Myometrial cell (primary cell): ENCODE data around the gene DDIT4.

DNA sequence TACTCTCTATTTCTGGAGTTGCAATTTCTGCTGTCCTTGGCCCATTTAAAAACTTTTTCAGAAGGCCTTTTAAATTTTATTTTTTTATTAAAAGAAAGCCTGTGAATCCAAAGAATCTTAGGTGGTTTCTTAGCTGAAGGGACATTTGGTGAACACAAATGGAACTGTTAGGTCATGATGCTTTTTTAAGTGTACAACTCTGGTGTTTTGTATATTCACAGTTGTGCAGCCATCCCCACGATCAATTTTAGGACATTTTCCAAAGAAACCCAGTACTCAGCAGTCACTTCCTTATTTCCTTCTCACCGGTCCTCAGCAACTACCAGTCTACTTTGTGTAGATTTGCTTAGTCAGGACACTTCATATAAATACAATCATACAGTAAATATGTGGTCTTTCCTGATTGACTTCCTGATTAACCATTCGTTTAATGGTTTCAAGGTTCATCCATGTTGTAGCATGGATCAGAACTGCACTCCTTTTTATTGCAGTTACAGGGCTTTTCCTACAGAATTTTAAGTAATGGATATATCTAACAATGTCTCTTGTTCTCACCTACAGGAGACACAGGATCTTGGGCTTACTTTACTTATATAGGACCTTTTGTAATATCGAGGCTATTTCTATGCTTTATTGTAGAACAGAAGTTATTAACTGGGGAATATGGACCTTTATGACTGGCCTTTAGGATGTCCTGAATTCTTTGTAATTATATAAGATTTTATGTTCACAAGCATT, 14.4 kb downstream of the SGPL1 start:
- RAMPAGE, long total RNA: no peak

GRCh38 chr10:71213141-71213771, 886 bp downstream of the UNC5B start:
- RAMPAGE, long total RNA: no peak

DNA sequence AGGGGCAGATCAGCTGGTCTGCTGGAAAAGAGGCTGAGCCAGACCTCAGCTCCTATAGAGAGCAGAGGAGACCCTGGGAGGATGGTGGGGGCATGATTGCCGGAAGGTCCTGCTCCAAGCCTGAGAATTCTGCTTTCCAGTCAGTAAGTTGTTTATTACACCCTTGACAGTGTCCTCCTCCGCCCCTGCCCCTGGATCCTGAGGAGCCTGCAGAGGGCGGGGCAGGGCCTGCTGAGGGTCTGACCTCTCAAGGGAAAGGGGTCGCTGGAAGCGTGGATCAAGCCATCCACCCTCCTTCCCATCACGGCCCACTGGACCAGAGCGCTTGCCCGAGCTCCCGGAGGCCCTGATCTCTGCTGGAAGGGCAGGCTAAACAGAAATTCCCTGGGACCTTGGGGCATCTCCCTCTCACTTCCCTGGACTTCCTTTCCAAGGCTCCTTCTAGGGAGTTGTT, 16.9 kb downstream of the UNC5B start:
- RAMPAGE, long total RNA: no peak

DNA sequence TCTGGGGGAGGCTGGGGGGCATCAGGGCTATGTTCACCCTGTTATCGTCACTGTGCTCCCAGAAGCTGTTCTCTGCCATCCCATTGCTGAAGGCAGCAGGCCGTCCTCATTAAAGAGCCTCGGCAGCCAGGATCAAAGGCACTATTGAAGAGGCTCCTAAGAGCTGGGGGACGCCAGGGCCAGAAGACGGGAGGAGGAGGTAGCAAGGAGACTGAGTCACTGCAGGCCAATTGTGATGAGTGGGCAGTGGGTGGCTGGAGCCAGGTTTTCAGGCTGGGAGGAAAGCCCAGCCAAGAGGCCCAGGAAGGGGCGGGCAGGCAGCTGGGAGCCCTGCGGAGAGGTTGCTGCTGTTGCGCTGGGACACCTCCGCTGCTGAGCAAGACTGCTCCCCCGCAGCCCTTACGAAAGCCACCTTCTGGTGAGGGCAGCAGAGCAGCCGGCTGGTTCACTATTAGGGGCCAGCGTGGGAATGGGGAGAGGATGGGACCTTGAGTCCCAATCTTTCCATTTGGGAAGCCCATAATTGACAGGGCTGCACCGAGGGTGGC, 48.3 kb downstream of the UNC5B start:
- RAMPAGE, long total RNA: no peak

- RAMPAGE, long total RNA: no peak
These were observed 25.3 kb upstream of the SLC29A3 start for GRCh38 chr10:71293722-71294146.

DNA sequence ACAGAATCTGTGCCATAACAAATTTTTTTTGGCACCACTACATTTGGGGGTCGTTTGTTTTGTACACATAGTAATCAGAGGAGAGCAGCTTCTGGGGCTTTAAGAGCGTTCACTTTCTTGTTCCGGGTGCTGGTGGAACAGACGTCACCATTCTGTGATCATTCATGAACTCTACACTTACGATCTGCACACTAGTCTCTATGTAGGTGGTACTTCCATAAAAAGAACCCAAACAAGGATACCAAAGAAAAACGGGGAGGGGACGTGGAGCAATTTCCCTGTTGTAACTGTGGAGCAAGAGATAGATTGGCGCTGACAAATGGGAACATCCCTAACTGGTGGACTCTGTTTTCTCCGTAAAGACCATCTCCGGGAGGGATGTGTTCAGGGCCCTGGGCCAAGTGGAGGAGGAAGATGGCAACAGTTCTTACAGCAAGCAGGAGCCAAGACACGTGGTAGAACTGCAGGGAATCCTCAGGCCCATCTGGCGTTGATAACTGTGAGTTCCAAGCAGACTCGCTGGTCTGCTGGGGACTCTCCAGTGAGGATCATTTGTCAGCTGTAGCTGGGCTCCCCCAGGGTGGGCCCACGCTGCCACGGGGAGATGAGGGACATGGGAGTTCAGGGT, 5.8 kb upstream of the SLC29A3 start:
- RAMPAGE, long total RNA: no peak

DNA sequence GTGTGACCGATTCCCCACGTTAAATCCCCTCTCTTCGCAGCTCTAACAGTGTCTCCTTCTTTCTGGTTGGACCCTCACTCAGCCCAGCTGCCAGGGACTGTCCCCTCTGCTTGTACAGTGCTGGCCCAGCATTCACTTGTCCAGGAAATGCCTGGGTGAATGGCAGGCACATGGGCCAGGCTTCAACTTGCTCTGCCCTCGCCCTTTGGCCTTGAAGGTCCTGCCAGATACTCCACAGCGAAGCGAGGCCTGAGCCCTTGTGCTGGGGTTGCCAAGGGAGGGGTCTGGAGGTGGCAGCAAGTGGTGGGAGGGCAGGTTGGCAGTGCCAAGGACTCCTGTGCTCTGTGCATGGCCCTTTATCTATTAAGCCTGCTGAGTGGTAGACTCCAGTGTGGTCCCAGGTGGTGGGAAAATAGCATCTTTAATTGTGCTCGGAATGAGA, 75.7 kb downstream of the CDH23 start:
- RAMPAGE, long total RNA: no peak

DNA sequence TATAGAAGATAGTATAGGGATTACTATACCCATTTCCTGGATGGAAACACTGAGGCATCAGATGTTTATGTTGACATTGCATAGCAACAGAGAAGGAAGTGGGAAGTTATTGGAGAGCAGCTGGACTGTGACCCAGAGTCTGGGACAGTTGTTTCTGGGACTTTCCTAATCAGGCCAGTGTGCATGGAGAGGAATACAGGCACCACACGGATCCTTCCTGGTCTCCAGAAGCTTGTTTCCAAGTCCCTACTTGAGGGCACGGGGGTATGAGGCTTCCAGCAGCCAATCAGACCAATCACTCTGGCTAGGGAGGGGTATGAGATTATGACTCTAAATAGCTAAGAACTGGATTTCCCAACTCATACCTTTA, 158.1 kb downstream of the CDH23 start:
- RAMPAGE, long total RNA: no peak

- RAMPAGE, long total RNA: no peak
These were observed 9.6 kb upstream of the VSIR start for GRCh38 chr10:71782801-71783433.

GRCh38 chr10:71806798-71807195, 33.5 kb upstream of the VSIR start:
- RAMPAGE, long total RNA: no peak

GRCh38 chr10:71819434-71820166, 31.5 kb downstream of the PSAP start:
- RAMPAGE, long total RNA: no peak

DNA sequence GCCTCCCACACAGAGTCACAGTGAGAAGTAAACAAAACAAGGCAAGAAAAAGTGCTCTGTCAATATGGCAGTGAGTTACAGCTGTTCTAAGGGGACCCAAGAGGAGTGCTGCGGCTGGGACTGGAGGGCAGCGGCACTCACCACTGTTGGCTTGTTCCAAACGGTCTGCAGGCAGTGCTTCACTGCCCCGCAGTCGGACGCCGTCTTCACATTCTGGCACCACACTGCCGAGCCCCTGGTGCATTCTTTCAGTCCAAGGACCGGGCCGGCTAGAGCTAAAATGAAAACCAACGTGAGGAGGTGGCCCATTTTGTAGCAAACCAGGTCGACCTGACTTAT, 16.9 kb downstream of the PSAP start:
- RAMPAGE, long total RNA: no peak

GRCh38 chr10:71860149-71861069, 9.4 kb upstream of the PSAP start:
- RAMPAGE, long total RNA: no peak

- RAMPAGE, long total RNA: no peak
These were observed 7.0 kb downstream of the CHST3 start for GRCh38 chr10:71970699-71972024.

DNA sequence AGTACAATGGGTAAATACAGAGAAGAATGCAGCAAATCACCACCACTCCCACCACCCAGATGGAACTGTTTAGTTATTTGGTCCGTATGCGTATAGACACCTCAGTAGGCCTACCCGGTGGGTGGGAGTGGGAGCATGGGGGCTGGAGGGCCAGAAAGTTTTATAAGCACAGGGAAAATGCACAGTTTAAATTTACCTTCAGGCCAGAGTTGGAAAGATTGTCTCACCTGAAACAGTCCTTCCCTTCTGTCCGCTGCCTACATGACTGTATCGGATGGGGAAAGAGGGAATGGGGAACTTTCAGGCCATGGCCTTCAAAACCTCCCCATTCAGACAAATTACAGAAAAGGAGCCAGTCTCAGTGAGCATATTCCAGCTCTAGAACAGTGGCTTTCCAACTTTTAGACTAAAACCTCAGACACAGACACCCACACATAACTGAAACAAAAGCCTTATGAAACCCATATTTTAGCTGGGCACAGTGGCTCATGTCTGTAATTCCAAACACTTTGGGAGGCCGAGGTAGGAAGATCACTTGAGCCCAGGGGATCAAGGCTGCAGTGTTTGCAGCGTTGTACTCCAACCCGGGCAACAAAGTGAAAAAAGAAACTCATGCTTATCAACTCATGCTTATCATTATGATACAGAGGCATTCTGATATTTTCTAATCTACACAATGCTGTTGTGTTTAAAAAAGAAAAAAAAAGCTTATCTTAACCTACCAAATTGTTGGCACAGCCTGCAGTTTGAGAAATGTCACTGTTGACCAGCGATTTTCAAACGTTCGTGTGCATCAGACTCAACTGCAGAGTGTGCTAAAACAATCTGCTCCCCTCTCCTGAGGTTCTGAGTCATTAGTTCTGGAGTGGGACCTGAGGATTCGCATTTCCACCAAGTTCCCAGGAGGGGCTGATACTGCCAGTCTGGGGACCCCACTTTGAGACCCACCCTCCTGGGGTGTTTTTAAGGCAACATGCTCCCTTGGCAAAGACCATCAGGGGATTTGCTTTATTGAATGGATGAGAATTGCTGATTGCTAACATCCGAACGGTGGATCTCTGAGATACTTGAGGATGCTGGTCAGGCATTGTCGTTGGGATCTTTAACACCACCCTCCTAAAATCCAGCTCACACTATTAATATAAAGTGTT, 15.9 kb downstream of the CHST3 start:
- RAMPAGE, long total RNA: no peak

GRCh38 chr10:71981063-71981813, 17.0 kb downstream of the CHST3 start:
- RAMPAGE, long total RNA: no peak

- RAMPAGE, long total RNA: no peak
These were observed 19.3 kb downstream of the SPOCK2 start for GRCh38 chr10:72069077-72069407.

GRCh38 chr10:72248149-72249360, 25.2 kb upstream of the DDIT4 start:
- RAMPAGE, long total RNA: no peak

DNA sequence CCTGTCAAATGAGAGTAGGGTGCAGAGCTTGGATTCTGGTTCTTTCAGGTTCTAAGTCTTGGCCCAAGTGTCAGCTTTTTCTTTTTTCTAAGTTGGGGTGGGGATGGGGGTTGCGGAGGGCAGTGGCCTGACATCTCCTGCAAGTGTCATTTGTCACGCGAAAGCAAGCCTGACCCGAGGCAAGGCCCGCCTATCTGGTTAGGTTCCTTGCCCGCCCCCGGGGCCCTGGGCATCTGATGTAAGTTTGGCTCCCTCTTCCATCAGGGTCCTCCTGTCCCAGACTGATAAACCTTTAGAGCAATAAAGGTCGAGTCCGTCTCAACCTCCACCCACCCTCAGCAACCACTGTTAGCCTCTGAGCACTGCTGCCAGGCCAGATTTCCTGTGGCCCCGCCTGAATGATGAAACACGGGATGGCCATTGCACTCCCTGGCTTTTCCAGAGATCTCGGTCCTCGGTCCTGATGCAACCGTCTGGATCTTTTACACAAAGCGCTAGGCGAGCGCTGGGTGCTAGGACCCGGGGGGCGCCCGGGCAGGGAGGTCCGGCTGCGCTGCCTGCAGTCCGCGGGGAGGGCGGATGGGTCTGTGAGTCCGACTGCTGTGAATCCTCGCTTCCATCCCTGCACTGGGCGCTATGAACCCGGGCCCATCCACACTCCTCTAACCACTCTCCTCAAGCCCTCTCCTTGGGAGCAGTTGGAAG, 1.1 kb upstream of the DDIT4 start:
- RAMPAGE, long total RNA: no peak

- RAMPAGE, long total RNA: no peak
These were observed at the start of gene DDIT4 for GRCh38 chr10:72273888-72274125. TSS of gene DDIT4 (plus strand) at chr10:72273924.